Keratinocyte (primary cell): ENCODE data around the gene TLR1.

DNA sequence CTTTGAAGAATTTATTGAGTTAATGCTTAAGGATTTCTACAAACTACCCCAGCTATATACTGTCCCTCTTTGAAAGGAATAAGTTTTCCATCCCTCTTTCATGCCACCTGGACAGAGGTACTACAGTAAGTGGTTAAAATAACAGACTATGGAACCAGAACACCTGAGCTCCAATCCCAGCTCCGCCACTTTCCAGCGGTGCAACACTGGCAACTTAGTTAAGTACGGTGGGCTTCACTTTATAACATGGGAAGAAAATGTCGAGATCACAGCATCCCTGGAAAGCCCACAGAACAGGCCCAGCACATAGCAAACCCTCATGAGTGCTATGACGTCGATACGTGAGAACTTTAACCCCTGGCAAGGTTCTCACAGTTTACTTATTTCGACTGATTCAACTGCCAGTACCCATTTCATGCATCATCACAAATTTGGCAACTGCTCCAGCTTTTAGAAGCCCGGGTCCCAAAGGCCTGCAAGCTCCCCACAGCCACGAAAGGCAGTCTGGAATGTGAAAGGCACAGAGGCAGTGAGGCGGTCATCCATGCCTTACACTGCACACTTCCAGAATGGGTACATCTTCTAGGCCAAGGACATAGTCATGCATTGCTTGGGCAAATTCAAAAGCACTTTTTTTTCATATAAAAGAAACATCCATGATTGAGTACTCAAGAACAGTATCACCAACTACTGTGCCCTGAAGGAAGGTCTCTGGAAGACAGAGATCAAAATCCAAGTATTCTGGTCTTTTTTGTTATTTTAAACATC lies 41.2 kb downstream of the RELL1 start:
CAGE:
- cytosol, long polyA minus RNA = no peak
- cytosol, long polyA plus RNA = no peak
- long polyA plus RNA = no peak
- nucleus, long polyA minus RNA = no peak
- nucleus, long polyA plus RNA = no peak

DNA sequence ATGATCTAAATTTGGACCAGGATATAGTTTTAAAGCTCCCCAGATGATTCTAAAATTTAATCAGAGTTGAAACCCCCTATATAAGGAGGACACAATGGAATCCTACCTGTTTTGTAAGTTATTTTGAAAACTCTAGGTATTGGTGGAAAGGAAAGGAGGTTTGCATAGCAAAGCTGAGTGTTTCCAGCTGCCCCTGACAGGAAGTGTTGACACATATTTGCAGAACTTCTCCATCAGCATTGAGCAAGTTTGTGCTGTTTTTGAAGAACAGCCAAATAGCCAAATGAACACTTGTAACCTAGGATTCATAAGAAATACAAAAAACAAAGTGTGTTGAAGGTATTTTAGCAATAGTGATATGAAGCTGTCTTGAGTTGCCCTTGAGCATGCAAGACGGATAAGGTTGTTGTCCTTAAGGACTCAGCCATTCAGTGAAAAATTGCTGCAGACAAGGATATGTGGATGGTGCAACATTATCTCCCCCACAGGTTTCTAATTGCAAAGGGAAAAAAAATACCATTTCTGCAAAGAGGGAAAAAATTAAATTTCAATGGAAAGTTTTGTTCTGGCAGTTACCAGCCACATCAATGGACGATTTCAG lies 68.3 kb upstream of the PGM2 start:
CAGE:
- cytosol, long polyA minus RNA = no peak
- cytosol, long polyA plus RNA = no peak
- long polyA plus RNA = no peak
- nucleus, long polyA minus RNA = no peak
- nucleus, long polyA plus RNA = no peak

DNA sequence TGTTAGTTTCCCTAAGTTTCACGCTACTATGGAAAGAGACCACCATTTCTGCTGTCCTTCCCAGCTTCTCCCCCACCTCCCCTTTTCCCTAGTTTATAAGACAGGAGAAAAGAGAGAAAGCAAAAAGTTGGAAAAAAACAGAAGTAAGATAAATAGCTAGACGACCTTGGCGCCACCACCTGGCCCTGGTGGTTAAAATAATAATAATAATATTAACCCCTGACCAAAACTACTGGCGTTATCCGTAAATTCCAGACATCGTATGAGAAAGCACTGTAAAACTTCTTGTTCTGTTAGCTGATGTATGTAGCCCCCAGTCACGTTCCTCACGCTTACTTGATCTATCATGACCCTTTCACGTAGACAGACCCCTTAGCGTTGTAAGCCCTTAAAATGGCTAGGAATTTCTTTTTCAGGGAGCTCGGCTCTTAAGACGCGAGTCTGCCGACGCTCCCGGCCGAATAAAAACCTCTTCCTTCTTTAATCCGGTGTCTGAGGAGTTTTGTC lies 887 bp upstream of the PGM2 start:
CAGE:
- cytosol, long polyA minus RNA = no peak
- cytosol, long polyA plus RNA = no peak
- long polyA plus RNA = no peak
- nucleus, long polyA minus RNA = no peak
- nucleus, long polyA plus RNA = no peak

CAGE:
- cytosol, long polyA minus RNA = no peak
- cytosol, long polyA plus RNA = no peak
- long polyA plus RNA = no peak
- nucleus, long polyA minus RNA = no peak
- nucleus, long polyA plus RNA = no peak
Measured at GRCh38 chr4:37891250-37891527, 305 bp downstream of the TBC1D1 start.

CAGE:
- cytosol, long polyA minus RNA = no peak
- cytosol, long polyA plus RNA = no peak
- long polyA plus RNA = no peak
- nucleus, long polyA minus RNA = no peak
- nucleus, long polyA plus RNA = no peak
Measured at GRCh38 chr4:37956928-37957312, 3.3 kb upstream of the PTTG2 start.

CAGE:
- cytosol, long polyA minus RNA = no peak
- cytosol, long polyA plus RNA = no peak
- long polyA plus RNA = no peak
- nucleus, long polyA minus RNA = no peak
- nucleus, long polyA plus RNA = no peak
Measured at GRCh38 chr4:38054577-38055216, 94.5 kb downstream of the PTTG2 start.

GRCh38 chr4:38119782-38120708 lies 159.8 kb downstream of the PTTG2 start:
CAGE:
- cytosol, long polyA minus RNA = no peak
- cytosol, long polyA plus RNA = no peak
- long polyA plus RNA = no peak
- nucleus, long polyA minus RNA = no peak
- nucleus, long polyA plus RNA = no peak

DNA sequence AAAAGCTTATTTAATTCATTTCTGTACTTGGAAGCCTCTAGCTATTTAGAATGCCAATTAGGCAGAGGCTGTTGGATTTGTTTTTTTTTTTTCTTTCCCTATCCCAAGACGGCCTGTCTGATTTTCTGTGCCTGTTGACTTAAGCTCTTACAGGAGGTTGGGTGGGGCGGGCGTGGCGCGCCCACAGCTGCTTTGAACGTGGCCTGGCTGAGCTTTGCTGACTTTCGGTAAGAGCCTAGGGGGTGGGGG lies 195.1 kb downstream of the PTTG2 start:
CAGE:
- cytosol, long polyA minus RNA = no peak
- cytosol, long polyA plus RNA = no peak
- long polyA plus RNA = no peak
- nucleus, long polyA minus RNA = no peak
- nucleus, long polyA plus RNA = no peak

DNA sequence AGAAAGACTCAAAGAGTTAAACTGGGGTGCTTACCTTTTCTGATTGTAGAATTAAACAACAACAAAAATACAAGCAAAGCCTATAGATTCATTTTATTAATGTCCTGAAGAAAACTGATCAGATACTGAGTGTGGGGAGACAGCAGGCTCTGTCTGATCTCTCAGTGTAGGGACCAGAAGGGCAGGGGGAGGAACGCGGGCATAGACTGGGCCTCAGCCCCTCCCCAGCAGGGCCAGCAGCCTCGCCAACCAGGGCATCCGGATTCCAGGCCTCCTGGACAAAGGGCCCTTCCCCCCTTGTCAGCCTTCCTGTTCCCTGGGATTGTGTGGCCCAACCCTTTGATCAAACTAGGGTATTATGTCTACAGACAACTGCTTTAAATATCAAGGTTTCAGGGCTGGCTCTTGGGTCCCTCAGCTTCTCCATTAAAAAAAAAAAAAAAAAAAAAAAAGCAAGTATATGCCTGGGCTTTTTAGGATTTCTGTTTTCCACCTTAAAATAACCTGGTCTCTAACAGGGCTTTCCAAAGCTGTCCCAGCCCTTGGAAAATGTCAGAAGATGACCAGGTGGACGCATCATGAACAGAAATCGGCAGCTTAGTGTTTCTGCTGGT lies 239.4 kb upstream of the KLF3 start:
CAGE:
- cytosol, long polyA minus RNA = no peak
- cytosol, long polyA plus RNA = no peak
- long polyA plus RNA = no peak
- nucleus, long polyA minus RNA = no peak
- nucleus, long polyA plus RNA = no peak

GRCh38 chr4:38509512-38509890 lies 154.5 kb upstream of the KLF3 start:
CAGE:
- cytosol, long polyA minus RNA = no peak
- cytosol, long polyA plus RNA = no peak
- long polyA plus RNA = no peak
- nucleus, long polyA minus RNA = no peak
- nucleus, long polyA plus RNA = no peak

CAGE:
- cytosol, long polyA minus RNA = no peak
- cytosol, long polyA plus RNA = no peak
- long polyA plus RNA = no peak
- nucleus, long polyA minus RNA = no peak
- nucleus, long polyA plus RNA = no peak
Measured at GRCh38 chr4:38522936-38523431, 141.0 kb upstream of the KLF3 start.

DNA sequence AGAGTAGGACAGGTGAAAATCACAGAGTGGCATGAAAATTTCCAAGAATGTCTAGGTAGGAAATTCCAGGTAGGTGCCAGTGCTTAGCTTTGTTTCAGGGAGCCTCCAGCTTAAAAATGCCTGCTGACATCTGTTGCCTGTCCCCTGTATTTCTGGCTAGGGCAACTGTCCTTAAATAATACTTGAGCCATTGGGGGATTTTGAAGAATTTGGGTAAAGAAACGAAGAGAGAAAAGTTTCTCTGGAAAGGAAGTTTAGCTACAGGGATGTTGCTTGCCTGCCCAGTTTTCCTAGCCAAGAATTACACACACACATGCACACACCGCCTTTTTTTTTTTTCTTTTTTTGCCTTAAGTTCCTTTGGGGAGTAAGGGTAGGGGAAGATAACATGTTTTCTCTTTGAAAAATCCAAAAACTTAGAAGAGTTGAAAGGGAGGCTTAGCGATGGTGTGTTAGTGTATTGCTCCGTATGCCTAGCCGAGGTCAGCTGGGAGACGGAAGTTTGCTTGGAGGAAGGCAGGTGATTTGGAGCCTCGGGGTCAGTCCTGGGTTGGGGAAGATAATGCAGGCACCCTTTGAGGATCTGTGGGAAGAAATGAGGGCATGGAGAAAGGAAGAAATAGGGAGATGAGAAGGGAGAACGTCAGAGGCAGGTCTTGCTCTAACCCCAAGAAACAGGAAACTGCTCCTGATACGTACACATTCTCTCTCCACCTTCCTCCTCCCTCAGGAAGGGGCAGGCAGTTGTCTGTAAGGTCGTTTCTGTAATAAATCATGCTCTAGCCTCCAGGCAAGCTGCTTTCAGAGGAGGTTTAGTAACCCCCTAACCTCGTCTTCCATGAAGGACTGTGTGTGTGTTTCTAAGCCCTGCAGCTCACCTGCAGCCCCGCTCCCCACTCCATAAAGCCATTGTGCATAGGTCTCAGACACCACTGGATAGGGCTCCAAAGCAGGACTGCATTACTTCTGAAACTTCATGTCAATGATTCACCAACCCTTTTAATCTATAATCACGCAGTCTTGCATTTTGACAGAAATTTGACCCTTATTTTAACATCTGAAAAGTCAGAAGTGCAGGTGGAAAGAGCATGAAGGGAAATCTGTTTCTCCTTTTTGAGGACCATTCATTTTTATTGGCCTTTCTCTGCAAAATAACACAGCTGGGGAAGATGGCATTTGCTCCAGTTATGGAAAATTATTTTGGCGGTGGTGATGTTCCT lies 10.5 kb downstream of the KLF3 start:
CAGE:
- cytosol, long polyA minus RNA = no peak
- cytosol, long polyA plus RNA = no peak
- long polyA plus RNA = no peak
- nucleus, long polyA minus RNA = no peak
- nucleus, long polyA plus RNA = no peak

GRCh38 chr4:38677505-38677906 lies 13.5 kb downstream of the KLF3 start:
CAGE:
- cytosol, long polyA minus RNA = no peak
- cytosol, long polyA plus RNA = no peak
- long polyA plus RNA = no peak
- nucleus, long polyA minus RNA = no peak
- nucleus, long polyA plus RNA = no peak

DNA sequence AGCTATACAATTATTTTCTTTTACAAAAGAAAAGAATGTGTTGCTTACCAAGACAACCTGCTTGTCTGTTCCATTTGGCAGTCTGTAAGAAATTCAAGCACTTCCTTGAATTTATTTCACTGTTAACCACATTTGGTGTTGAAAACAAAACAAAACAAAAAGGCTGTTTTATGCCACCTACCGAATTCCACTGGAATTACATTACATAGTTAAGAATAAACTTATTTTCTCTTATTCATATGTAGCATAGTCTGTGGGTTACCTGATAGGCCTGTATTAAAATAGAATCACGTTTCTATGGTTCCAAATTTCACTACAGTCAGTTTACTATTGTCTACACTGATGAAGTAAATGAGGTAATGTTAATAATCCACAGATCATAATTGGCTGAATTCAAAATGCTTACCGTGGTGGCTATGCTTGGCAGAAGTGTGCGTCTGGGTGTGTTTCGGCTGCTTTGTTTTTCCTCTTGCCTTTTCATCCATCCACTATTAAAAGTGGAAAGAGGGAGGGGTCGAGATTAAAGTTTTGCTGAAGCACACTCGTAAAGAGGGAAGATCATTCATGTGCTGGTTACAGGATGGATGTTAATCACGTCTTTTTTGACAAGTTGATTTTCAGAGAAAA lies at the start of gene TLR1:
TSS of gene TLR1 (minus strand) at position 86 of the 627 bp plus-strand sequence.
CAGE:
- cytosol, long polyA minus RNA = no peak
- cytosol, long polyA plus RNA = no peak
- long polyA plus RNA = start-site peak on the minus strand centred at position 133 of the sequence, 99 bp wide, 13 and 19 reads in 2 replicates
- nucleus, long polyA minus RNA = no peak
- nucleus, long polyA plus RNA = no peak

DNA sequence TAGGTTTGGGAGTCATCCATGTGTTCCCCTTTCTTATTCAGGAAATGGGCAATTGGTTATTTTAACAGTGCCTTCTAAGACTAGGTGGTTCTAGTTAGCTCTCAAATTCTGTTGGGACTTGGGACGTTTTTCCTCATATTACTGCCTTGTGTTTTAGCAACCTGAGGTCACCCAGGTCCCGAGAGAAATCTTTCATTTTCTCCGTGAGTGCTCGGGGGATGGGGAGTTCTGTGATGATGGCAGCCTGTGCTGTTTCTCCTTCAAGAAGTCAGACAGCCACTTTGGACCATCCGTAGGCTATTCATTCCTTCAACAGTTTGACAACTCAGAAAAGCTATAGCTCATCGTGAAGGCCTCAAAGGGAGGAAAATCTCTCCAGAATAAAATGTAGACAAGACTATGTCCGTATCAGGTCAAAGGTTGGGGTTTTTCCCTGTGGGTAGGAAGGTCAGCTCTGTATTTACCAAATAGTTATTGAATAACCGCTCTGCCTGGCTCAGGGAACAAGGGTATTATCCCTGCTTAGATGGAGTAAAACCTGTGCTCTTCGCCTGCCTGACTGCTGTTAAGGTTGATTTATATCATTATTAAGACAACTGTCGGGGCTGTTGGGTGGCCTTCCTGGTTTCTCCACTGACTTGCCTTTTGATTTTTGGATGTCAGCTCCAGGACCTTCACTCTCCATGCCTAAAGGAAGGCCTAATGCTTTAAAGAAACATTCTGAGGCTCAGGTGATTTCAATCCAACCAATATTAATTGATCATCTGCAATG lies 36.6 kb downstream of the FAM114A1 start:
CAGE:
- cytosol, long polyA minus RNA = no peak
- cytosol, long polyA plus RNA = no peak
- long polyA plus RNA = no peak
- nucleus, long polyA minus RNA = no peak
- nucleus, long polyA plus RNA = no peak

GRCh38 chr4:38949248-38949523 lies 81.6 kb downstream of the FAM114A1 start:
CAGE:
- cytosol, long polyA minus RNA = no peak
- cytosol, long polyA plus RNA = no peak
- long polyA plus RNA = no peak
- nucleus, long polyA minus RNA = no peak
- nucleus, long polyA plus RNA = no peak

CAGE:
- cytosol, long polyA minus RNA = no peak
- cytosol, long polyA plus RNA = no peak
- long polyA plus RNA = no peak
- nucleus, long polyA minus RNA = no peak
- nucleus, long polyA plus RNA = no peak
Measured at GRCh38 chr4:38965683-38966193, 66.5 kb downstream of the TMEM156 start.

CAGE:
- cytosol, long polyA minus RNA = no peak
- cytosol, long polyA plus RNA = no peak
- long polyA plus RNA = no peak
- nucleus, long polyA minus RNA = no peak
- nucleus, long polyA plus RNA = no peak
Measured at GRCh38 chr4:39030013-39030683, 2.1 kb downstream of the TMEM156 start.

DNA sequence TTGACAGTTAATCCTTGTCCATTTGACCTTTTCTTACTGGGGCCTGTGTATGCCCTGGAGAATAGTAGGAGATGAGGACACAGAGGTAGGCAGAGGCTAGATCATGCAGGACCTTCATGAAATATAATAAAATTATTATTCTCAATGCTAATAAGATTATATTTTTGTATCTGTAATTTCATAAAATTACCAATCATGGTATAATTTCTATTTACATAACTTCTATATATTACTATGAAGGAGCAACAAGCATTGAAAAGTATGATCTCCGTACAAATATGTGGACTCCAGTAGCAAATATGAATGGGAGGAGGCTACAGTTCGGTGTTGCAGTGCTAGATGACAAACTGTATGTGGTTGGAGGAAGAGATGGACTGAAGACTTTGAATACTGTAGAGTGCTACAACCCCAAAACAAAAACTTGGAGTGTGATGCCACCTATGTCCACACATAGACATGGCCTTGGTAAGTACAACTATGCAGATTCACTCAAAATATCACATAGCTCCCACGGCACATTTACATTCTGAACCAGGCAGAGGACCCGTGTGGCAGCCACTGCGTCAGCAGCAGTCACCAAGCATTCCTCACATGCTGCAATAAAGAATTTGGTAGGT lies 41.1 kb downstream of the KLHL5 start:
CAGE:
- cytosol, long polyA minus RNA = no peak
- cytosol, long polyA plus RNA = no peak
- long polyA plus RNA = no peak
- nucleus, long polyA minus RNA = no peak
- nucleus, long polyA plus RNA = no peak

DNA sequence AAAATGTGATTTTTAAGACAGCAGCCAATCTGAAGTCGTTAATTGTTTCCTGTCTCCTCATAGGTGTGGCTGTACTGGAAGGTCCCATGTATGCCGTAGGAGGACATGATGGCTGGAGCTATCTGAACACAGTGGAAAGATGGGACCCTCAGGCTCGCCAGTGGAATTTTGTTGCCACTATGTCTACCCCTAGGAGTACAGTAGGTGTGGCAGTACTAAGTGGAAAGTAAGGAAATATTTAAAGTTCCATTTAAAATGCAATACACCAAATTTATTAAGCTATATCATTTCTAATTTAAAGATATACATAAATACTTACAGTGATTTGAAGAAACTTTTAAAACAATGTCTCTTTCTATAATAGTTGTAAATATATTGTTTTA lies 45.5 kb downstream of the KLHL5 start:
CAGE:
- cytosol, long polyA minus RNA = no peak
- cytosol, long polyA plus RNA = no peak
- long polyA plus RNA = no peak
- nucleus, long polyA minus RNA = no peak
- nucleus, long polyA plus RNA = no peak